Mesangial cell (primary cell): Measurements from ENCODE around the gene TOP2A.

DNA sequence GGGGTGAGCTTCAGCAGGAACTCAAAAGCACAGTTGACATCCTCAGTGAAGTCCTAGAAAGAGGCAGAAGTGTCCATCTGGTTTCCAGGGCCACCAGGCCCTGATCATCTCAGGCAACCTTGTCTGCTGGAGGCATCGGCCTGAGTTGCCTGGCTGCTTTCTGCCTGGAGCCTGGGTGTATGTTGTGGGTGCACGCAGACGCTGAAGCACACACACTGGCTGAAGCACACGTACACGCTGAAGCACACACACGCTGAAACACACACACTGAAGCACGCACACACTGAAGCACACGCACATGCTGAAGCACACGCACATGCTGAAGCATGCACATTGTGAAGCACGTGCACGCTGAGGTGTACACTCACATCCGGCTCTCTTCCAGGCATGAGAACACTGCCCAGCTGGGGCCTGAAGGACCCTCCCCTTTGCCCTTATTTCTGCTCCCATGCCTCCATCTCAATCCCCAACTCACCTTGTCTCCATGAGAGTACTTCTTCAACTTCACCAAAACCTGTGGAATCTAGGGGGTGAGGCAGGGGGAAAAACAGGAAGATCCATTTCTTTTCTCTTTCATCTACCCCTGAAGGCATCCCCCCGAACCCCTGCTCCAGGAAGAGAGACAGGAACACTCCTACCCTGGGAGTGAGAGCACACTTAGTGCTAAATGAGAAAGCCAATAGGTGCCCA is 16.5 kb downstream of the CSF3 start:
- RAMPAGE, long total RNA: no peak

- RAMPAGE, long total RNA: no peak
Measured at GRCh38 chr17:40063597-40063894, 781 bp downstream of the THRA start.

- RAMPAGE, long total RNA: no peak
Measured at GRCh38 chr17:40104351-40105317, 4.2 kb upstream of the NR1D1 start.

- RAMPAGE, long total RNA: no peak
Measured at GRCh38 chr17:40123712-40123987, 1.9 kb downstream of the MSL1 start.

DNA sequence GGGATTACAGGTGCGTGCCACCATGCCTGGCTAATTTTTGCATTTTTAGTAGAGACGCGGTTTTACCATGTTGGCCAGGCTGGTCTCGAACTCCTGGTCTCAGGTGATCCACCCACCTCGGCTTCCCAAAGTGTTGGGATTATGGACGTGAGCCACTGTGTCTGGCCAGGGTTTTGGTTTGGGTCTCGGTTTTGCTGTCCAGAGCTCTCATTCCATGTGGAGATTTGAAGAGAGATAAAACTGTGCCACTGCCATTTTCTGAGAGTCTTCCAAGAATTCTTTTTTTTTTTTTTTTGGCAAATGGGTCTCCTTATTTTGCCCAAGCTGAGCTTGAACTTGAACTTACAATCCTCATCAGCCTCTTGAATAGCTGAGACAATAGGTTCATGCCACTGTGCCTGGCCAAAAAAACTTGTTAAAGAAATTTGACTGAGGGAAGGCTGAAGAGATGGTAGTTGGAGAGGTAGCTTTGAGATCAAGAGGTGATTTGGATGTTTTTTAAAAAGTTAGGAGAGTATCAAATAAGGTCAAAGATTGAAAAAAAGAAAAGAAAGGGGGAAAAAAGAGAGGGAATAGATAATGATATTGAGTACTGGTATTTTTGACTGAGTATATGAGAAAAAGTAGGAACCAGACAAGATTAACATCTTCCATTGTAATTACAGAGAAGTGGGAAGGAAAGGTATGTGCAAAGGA is 8.8 kb downstream of the CASC3 start:
- RAMPAGE, long total RNA: no peak

DNA sequence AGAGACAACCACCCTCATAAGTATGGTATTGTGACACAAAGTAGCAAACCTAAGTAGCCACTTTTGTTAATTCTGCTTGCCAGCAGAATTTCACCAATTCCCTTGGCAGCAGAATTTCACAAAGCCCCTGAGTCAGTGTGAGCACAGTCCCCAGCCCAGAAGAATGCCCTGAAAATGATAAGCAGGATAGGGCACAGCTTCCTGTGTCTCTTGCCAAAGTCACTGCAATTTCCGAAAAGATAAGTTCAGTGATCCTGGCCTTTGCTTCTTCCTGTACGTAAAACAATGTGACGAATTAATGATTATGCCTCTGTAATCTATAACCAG is 16.0 kb upstream of the WIPF2 start:
- RAMPAGE, long total RNA: no peak

GRCh38 chr17:40278065-40278846 is 9.4 kb upstream of the CDC6 start:
- RAMPAGE, long total RNA: no peak

- RAMPAGE, long total RNA: no peak
Measured at GRCh38 chr17:40283953-40284831, 3.5 kb upstream of the CDC6 start.

DNA sequence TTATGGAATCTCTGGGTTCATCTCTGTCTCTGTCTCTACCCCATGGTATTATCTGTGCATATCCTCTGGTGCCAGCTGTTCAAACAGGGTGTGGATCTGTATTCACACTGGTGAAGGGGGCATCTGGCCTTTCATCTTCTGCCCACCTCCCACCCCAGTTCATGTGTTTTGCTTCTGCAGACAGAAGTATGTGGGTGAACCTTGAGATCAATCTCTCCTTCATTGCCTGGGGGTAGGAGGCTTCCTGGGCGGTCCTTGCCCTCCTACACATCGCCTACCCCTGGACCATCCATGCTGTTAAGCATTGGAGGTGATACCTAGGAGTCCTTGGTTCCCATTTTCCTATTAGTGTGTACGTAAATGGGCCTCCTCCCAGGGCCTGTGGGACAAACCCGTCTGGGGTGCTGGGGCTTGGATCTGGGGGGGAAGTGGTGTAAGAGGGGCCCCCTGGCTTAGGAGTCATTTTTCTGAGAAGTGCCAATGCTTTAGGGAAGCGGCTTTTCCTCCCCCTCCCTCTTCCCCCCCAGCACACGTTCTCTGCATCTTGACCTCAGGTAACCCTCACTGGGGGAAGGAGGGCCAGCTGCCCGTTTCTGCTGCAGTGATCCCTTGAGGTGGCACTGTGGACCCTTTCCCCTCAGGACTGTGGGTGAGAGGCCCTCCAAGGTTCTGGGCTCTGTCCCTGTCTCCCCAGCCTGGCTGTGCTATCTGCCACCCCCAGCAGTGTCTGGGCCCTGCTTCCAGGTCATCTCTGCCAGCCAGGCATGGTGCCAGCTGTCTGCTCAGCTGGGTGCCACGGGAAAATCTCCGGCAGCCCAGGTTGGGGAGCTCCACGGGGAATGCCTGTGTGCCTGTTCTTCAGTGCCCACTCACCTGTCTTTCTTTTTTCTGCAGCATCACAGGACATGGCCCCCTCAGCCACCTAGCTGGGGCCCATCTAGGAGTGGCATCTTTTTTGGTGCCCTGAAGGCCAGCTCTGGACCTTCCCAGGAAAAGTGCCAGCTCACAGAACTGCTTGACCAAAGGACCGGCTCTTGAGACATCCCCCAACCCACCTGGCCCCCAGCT is 21.3 kb downstream of the RARA start:
- RAMPAGE, long total RNA: no peak

GRCh38 chr17:40337348-40337939 is 27.1 kb downstream of the GJD3 start:
- RAMPAGE, long total RNA: no peak

DNA sequence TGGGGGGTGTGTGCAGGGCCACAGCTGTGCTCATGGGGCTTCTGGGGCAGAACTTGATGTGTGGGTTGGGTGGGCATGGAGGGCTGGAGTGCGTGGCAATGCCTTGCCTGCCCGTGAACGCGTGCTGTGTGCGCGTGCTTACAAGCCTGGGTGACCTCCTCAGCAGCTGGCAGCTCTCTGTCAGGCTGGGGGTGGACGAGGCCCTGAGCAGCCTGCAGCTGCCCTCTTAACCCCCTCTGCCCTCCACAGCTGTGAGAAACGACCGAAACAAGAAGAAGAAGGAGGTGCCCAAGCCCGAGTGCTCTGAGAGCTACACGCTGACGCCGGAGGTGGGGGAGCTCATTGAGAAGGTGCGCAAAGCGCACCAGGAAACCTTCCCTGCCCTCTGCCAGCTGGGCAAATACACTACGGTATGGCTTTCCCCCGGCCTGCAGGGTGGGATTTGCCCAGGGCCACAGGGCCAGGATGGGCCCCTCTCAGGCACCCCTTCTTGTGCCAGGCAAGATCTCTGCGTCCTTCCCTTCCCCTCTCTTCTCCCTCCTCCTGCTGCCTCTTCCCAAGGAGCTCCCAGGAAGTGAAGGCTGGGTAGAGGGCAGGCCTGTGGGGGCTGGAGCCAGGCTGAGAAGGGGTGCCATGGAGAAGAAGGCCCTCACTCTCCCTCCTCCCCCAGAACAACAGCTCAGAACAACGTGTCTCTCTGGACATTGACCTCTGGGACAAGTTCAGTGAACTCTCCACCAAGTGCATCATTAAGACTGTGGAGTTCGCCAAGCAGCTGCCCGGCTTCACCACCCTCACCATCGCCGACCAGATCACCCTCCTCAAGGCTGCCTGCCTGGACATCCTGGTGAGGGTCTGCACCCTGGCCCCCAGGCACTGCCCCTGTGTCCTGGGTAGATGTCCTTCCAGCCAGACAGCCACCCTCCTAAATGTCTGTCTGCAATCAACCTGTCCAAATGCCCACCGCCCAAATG is 12.6 kb downstream of the GJD3 start:
- RAMPAGE, long total RNA: no peak

DNA sequence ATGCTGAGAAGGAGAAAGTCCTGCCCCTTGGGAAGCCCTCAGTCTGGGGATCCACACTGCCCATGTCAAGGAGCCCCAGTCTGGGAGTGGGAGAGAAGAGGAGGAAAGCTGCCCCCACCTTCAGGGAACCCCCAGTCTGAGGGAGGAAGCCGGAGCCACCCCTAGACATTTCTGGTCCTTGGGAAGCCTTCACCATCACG is 6.8 kb downstream of the GJD3 start:
- RAMPAGE, long total RNA: no peak

DNA sequence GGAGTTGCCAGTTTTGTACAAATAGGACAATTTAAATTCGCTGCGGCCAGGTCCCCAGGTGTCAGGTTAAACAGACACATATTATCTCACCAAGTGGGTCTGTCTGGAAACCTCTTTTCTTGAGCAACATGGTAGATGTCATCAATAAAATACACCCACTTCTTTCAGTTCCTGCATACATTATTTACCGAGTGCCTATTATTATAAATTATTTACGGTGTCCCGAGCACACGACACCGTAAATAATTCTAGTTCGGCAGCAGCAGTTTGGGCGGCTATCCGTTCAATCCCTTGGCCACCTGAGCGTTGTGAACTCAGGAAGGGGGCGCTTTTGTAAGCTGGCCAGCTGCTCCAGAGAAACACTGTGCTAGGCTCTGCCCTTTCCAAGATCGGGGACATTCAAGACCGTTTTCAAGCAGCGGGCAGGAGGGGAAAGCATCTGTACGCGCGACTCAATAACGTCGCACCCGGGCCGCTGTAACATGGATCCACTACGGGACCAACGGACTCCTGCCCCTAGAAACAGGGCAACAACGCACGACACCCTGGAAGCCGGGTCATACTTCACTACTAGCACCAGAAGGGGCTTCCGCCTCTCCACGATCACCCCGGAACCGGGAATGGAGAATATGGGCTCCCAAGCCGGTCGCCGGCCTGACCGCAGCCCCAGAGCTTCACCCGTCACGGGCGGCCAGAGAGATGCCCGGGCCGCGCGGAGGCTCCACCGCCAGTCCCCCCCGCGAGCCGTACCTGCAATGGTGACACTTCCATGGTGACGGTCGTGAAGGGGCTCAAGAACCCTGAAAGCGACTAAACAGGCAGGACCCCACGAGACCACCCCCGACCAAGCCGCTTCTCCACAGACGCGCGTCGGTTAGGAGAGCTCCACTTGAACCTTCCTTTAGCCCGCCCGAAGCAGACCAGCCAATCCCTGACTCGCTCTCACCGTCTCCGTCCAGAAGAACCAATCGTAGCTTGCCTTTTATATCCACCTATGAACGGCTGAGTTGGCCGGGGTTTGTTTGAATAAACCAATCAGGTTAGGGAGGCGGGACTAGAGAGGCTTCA is at the start of gene TOP2A:
Gene TOP2A (minus strand): TSS at position 876 of the 1,068 bp plus-strand sequence.
- RAMPAGE, long total RNA: start-site peak on the minus strand centred at position 879 of the sequence, 43 bp wide, 11,852 reads

- RAMPAGE, long total RNA: no peak
Measured at GRCh38 chr17:40446648-40447729, 3.7 kb downstream of the IGFBP4 start.

DNA sequence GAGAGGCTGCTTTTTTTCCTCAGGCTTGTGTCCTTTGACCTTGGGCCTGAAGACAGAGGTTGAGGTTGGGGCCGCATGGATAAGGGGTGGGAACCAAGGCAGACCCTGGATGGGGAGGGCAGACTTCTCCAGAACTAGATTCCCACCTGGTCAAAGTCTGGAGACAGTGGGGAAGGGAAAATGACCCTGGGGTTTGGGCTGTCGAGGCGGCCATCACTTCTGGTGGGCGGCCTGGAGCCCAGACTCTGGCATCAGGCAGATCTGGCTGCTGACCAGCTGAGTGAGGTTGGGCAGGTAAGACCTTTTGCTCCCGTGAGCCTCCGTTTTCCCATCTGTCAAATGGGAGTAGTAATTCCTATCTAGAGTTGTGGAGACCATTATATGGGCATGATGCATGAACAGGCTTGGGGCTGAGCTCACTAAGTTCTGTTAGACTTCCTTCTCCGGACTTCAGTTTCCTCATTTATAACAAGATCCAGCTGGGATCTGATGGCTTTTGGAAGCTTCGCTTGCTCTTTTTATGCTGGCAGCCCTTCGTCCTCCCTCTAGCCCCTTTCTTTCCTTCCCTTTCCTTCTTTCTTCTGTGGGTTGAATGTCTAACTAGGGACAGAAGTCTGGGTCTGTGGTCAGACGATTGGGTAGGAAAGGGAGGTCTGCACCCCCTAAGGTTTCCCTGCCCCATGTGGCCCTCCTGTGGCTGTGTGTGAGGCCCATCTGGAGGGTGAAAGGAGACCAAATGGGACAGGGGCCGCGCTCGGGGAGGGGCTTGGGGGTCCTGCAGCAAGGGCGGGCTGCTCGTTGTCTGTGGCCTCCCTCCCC is 18.1 kb downstream of the IGFBP4 start:
- RAMPAGE, long total RNA: no peak

- RAMPAGE, long total RNA: no peak
Measured at GRCh38 chr17:40461990-40463048, 19.1 kb downstream of the IGFBP4 start.

DNA sequence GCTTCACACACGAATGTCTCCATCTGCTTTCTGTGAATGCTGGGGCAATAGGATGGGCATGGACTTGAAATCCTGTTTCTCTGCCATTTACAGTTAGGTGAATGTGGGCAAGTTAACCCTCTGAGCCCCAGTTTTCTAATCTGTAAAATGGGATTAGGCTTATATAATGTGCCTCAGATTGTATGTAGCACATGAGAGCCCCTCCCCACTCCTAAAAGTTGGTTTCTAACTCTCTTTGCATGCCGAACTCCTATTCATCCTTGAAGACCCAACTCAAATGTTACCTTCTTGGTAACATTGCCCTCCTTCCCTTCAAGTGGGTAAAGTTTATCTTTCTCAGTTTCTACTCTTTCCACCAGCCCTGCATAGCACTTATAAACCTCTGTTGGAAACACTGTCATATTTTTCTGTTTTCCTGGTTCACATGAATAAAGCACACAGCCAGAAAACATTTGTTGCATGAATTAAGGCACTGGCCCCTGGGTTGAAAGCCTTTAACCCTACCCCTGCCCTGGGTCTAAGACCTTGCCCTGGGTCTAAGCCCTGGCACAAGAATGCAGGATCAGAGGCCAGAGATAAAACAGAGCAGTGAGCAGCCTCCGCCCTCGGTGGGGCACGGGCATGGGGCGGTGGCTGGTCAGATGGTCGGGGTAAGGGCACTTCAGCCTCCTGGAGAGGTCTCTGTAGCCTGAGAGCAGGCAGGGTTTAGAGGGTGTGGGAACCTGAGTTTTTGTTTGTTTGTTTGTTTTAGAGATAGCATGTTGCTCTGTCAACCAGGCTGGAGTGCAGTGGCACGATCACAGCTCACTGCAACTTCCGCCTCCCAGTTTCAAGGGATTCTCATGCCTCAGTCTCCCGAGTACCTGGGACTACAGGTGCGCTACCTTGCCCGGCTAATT is 28.0 kb downstream of the TNS4 start:
- RAMPAGE, long total RNA: no peak

DNA sequence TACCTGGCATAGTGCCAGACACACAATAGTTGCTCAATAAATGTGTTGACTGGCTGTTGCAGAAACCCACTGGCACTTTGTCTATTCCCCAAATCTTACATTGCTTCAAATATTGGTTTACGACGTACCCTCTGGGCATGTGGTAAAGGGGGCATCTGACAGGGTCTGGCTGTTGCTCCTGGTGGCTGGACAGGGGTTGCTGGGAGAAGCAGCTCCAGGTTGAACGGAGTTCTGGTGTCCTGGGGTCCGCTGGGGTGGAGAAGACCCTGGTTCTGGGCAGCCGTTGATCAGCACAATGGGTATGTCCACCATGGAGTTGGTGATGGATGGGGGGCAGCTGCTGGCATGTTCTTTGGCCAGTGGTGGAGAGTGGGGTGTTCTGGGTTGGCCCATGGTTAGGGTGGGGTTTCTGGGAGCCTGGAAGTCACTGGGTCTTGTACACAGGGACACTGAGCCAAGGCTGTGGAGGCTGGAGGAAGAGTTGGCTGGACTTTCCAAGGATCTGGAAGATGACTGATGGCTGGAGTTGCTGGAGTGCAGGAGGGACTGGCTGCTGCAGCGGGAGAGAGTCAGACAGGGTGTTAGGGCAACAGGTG is 14.4 kb downstream of the TNS4 start:
- RAMPAGE, long total RNA: no peak

DNA sequence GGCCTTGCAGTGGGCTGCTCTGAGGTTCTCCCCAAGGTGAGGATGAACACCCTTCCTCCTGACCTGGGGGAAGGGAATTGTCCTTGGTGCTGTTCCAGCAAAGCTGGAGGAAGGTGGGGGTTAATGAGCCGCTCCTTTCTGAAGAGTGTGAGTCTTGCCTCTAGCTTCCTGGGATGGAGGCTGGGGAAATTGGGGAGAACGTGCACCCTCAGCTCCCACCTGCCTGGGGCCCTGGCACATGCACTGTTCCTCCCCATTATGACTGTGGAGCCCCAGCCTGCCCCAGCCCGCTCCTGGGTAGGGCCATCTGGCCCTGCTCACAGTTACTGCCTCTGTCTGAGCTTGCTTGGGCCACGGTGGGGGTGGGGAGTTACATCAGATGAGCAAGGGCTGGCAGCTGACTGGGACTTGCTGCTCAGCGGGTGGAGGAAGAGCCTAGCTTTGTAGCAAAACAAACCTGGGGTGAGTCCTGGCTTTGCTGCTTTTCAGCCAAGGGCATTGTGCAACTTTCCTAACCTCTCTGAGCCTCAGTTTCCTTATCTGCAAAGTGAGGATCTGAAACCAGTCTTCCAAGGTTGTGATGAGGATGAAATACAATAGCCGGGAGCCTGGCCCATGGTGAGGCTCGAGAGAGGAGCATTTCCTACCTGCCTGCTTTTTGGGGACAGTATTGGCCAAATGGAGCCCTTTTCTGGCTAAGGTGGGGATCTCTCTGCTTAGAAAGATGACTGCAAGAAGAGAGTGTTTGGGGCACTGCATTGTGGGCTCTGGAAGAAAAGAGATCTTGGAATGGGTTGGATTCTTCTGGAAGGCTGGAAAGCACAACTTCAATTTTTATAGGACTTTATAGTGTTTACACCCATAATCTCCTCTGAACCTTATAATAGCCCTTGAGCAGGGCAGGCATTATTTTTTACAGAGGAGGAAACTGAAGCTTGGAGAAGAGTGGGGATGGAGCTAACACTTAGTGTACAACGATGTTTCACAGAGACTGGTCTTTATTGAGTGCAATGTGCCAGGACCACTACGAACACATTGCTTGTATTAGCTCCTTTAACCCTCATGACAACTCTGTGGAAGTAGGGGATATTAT is 10.8 kb downstream of the TNS4 start:
- RAMPAGE, long total RNA: no peak

DNA sequence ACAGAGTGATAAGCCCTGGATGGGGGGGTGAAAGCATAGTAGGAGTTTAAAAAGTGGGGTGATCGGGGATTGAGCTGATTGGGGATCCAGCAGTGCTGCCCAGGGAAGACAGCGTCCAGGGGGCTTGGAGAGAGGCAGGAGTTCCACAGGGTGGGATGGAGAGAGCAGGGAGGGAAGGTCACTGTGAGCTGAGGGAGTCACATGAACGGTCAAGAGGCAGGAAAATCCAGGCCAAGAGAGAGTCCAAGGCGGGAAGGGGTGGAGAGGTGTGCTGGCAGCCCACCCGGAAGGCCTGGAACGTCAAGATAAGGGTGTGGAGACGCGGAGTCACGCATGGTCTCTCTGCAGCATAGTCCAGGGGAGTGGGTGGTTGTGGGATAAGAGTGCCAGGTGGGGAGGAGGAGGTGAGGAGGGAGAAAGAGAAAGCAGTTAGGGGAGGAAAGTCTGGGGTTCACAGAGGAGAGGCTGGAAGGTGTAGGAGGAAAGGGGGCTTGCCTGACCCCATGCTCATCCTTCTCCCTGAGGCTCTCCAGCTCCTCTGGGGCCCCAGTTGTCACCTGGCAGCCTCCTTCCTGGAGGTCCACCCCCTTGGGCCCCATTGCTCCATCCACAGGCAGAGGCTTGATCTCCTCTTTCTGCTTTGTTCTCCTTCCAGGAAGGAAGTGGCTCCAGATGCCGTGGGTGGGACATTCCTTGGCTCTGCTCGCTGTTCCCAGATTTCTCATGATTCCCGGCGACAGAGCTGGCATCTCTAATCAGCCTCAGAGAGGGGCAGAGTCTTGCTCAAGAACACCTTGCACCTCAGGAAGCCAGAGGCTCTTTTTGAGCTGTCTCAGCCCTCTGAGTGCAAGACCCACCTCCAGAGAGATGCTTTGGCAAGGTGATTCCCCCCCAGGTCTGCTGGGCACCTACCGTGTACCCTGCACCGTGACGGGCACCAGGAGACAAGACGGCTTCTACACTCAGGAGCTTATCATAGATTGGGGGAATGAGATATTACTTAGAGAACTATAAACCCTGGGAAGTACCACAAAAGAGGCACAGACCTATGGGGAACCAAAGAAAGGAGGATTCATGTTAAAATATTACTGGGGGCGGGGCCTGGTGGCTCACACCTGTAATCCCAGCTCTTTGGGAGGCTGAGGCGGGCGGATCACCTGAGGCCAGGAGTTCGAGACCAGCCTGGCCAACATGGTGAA is 28.6 kb downstream of the CCR7 start:
- RAMPAGE, long total RNA: no peak